Epidermal melanocyte (primary cell): ENCODE measurements around the gene RGR.

GRCh38 chr10:80272690-80273494, 16.6 kb downstream of the MAT1A start:
- RRBS, result no CpG with 5 or more reads among the region's 6 CpGs

DNA sequence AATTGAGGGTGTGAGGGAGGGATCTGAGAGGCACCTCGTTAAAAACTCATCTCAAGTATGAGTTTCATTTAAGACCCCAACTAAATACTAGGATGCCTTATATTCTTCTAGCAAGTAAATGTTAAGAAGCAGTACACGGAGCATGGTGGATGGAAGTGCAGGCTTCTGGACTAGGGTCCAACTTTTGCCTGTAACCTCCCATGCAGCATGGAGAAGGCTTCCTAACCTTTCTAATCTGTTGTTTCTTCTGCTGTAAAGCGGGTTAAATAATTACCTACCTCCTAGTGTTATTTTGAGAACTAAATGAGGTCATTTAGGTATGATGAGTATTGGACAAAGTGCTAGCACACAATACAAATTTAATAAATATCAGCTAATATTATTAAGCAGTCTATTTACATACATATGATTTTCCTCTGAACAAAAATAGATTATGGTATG, 2.0 kb upstream of the MAT1A start:
- RRBS, result no CpG with 5 or more reads among the region's 3 CpGs

GRCh38 chr10:80357375-80357599, 706 bp downstream of the DYDC2 start:
- RRBS, result no CpG with 5 or more reads among the region's 4 CpGs

- RRBS, result no CpG with 5 or more reads among the region's 5 CpGs
Observed at GRCh38 chr10:80358816-80359172, 2.2 kb downstream of the DYDC2 start.

GRCh38 chr10:80411169-80412254, 3.2 kb downstream of the PRXL2A start:
- RRBS, result no CpG with 5 or more reads among the region's 6 CpGs

- RRBS, result 2% methylated on average over 26 of the region's 41 CpGs
Observed at GRCh38 chr10:80454866-80455827, 1.0 kb downstream of the TSPAN14 start.

- RRBS, result 7% methylated on average over 4 of the region's 15 CpGs
Observed at GRCh38 chr10:80464504-80465478, 10.7 kb downstream of the TSPAN14 start.

DNA sequence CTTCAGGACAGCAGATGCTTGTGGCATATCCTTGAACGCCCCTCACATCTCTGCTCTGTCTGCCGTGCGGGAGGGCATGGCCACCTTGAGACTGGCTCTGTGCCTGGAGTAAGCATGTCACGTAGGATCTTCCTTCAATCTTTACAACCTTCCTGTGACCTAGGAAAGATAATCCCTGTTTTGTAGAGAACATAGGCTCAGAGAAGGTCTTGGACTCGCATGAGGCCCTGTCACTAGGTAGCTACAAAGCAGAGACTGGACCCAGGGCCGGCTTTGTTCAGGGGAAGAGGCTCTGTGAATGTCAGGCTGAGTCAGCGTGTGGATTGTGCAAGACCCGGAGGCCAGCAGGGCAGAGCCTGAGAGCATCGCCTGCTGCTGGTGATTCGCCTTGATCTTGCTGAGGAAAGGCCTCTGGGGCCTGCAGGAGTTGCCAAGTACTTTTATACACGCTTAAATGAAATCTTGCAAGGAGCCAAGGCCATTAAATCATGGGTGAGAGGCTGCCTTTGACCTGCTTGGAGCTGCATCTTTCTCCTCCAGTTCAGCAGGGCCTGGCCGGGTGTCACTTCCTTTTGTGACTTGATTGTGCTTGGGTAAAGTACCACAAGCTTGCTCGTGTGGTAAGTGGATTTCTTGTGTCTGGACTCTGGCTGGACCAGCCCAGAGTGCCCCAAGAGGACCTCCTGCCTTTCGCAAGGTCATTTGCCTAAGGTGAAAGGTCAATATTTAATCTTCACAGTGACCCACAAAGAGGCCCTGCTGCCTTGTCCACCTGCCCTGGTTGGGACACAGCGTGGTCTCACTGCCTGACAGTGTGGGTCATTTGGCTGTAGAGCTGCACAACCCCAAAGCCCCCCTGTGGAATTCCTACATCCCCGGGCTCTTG, 38.8 kb upstream of the SH2D4B start:
- RRBS, result 9% methylated on average over 3 of the region's 16 CpGs

DNA sequence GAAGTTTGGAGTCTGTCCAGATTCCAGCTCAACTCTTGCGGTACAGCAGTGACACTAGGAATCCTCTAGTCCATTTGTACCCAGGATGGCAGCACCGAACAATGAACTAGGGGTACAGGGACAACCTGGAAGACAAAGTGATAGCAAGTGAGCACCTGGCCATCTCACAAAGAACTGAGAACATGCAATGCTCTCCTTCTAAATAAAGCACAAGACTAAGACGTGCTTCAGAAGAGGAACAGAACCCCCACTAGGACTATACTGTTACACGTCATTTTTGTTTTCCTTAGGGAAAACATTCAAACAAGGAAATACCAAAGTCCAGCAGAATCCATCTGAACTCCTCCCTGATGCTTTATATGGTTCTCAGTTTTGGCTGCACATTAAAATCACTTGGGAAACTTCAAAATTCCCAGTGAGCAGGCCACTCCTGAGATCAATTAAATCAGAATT, 866.7 kb upstream of the GHITM start:
- RRBS, result no CpG with 5 or more reads among the region's 4 CpGs

- RRBS, result no CpG with 5 or more reads among the region's 8 CpGs
Observed at GRCh38 chr10:84195928-84196596, 1.7 kb downstream of the CDHR1 start.

- RRBS, result no CpG with 5 or more reads among the region's 10 CpGs
Observed at GRCh38 chr10:84244947-84245548, at the start of gene RGR. Gene RGR, plus strand, starts transcription at chr10:84245053.

DNA sequence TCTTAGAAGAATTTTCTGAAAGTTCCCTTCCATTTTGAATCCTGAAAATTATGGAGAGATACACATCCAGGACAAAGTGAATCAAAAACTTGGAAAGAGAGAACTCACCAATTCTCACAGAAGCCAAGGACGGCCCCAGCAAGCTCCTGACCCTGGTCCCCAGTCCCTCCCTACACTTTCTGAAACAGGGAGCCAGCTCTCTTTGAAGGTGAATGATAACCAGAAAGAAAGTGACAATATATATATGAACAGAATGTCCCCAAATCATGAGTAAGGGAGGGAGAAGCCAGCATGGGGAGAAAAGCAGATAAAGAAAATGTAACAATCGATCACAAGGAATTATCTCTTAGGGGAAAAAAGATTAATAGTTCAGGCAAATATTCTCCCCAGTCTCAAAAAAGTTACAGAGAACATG, 575.2 kb downstream of the GRID1 start:
- RRBS, result no CpG with 5 or more reads among the region's 2 CpGs

GRCh38 chr10:86345884-86346661, 20.5 kb downstream of the GRID1 start:
- RRBS, result no CpG with 5 or more reads among the region's 11 CpGs

DNA sequence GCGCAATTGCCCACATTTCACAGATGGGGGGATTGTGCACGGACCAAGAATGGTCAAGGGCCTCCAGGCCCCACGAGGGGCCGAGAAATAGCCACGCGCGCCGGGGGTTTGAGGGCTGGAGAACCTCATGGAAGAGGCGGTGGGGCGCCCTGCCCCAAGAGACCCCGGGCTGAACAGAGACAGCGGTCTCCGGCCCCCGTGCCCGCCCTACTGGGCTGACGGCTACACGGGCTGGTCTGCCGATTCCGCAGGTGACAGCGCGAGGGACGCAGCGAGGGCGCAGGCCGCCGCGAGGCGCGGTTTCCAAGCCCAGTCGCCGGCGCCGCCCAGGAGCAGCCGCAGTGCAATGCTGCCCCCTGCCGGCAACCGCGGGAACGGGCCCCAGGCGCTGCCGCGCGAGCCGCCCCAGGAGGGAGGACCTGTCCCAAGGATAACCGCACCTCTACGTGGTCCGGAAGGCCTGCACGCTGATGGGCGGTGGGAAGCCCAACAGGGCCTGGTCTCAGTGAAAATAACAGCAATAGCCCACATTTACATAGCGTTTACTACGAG, 10.5 kb upstream of the GRID1 start:
- RRBS, result 4% methylated on average over 18 of the region's 50 CpGs

DNA sequence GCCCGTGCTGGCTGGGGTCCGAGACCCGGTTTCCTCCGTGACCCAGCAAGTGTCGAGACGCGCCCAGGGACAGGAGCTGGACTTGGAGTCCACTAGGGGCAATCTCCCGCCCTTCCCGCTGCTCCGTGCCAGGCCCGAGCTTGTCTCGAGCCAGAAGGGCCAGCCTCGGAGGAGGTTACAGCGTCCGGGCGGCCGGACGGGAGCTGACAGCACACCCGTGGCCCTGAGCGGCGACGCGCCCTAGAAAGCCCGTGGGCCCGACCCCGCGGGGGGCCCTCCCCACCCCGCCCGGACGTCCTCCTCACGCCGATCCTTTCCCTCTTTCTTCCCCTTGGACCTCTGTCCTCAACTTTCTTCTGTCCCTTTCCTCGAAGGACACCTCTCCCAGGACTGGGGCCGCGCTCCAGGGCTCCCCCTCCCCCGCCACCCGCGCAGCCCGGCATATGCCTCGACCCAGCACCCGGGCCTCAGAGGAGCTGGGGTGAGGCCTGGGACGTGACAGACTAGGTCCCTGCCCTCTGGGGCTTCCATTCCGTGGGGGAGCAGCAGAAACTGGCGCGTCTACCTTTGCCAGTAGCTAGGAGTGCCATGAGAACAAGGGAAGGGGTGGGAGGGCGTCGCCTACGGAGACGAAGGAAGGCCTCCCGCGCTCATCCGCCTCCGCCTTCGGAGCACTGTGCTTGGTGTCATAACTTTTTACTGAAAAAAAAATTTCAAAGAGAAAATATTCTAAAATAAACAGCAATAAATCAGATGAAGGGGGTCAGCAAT, 34.8 kb upstream of the GRID1 start:
- RRBS, result 7% methylated on average over 11 of the region's 54 CpGs

DNA sequence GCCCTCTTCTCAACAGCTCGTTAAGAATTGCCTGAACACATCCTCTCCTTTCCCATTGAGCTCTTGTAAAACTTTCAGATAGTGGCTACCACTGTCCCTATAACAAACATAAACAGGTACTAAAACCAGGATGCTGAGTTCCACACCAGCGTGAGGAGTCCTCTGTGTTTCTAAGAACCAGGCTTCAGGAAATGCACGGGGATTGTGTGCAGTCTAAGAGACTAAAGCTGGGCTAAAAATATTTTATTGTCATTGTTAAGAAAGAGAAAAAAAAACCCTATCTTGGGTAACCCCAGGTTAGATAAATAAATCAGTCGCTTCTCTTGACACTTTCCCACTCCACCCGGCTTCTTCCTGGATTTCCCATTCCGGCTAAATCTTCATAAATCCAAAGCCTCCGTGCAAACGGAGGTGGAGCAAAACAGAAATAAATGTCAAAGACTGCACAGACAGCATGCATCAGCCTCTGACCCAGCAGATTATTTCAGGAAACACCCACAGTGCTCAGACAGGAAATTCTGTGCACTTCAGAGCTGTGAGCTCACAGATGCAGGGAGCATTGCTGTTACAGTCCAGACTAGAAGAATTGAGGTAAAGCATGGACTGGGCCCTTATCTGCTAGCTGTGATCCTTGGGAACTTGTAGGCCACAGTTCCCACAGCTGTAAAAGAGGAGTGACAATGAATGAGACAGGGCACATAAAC, 44.7 kb upstream of the GRID1 start:
- RRBS, result no CpG with 5 or more reads among the region's 8 CpGs

DNA sequence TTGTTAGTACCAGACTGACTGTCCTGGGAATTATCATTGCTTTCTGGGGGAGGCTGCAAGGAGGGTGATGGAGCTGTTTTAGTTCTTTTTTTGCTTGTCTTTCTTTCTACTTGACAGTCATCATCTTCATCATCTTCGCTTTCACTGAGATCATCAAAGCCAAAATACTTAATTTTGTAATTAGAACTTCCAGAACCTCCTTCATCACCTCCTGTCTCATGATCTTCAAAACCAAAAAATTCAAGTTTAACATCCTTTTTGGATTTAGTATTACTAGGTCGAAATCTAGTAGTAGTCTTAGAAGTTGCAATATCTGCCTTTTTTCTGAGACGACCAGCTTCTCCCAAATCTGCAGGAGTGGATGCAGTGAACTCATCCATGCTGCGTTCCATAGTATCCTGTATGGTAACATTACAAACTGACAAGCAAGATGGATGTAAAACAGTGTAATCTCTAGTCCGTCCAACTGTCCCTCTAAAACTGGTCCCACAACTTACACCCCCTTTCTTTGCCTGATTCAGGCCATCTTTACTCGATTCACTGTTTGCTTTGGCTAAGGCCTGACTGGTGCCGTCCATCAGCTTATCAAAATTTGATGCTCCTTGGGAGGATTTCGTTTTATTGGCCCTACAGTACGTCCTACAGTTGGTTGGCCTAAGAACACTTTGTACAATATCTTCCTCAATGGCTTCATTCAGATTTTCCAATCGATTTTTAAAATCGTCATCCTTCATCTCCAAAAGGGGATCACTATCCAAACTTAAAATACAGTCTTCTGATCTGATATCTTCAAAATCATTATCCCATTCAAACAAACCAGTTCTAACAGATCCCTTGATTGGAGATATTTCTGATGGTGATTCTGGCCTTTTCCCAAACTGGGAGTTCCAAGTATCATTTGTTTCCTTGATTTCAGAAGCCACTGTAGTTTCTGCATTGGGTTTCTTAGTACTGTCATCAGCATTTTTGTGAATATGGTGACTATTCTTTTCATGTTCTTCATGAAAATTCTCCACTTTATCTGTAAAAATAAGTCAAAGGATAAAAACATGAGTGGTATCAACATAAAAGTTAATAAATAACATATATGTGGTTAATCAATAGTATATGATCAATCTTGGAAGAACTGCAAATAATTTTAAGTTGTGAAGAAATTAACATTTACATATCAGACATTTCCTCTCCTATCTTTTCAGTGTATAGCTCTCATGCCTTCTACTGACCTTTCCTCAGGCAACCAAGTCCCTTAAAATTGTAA, 21.4 kb downstream of the WAPL start:
- RRBS, result no CpG with 5 or more reads among the region's 11 CpGs

DNA sequence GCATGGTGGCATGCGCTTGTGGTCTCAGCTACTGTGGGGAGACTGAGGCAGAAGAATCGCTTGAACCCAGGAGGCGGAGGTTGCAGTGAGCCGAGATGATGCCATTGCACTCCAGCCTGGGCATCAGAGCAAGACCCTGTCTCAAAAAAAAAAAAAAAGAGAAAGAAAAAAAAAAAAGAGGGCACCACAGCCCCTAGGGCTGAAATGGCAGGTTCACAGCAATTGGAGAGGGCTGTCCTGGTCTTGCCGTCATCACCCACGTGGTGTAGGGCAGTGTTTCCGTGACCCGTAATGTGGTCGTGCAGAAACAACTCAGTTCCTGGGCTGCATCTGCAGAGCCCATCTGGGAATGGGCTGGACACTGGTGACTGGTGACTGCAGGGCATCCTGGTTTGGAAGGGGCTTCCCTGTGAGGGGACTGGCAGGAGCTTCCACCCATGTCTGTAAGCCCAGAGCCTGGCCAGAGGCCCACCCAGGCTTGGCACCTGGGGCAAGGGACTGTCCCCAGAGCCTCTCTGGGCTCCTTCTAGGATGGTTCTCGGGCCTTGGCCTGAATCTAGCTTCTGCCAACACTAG, 8.2 kb downstream of the LDB3 start:
- RRBS, result no CpG with 5 or more reads among the region's 10 CpGs

DNA sequence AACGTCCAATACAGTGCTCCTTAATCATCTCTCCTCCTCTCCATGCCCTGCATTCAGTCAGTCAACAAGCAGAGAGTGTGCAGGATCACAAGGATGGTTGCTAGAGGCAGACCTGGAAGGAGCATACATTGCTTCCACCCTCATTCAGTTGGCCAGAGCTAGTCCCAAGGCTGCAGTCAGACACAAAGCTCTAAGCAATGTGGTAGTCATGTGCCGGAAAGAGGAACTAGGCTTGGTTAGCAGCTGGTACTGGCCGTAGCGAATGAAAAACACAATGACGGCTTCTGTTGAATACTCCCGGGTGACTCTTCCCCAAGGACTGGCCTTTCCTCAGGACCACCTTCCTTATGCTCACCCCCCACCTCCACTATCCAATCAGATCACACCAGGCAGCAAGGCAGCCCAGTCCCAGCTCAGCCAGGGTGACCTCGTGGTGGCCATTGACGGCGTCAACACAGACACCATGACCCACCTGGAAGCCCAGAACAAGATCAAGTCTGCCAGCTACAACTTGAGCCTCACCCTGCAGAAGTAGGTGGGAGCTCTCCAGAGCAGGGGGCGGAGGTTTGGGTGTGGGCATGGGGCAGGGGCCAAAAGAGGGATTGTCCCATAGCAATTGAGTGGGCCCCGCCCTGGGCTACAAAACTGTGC, 10.8 kb downstream of the LDB3 start:
- RRBS, result 4% methylated on average over 3 of the region's 11 CpGs